ENCODE measurements around a stretch of chr1.

DNA sequence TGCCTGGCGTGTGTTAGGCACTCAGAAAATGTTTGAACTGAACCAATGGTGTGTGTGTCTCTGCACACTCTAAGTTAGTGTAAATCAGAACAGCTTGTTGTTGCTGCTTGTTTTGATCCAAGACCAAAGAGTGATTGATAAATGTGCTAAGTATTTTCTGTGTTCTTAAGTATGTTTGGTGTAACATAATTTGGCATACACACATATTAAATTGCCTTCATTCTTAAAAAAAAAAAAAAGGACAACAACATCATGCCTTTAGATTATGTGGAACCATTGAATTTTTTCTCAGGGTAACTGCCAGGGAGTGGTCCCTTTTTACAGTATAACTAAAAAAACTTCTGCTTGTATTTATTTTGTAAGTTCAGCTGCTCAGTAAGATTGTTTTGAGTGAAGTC lies 8.6 kb downstream of the CD55 start:
- PRO-cap = no peak

DNA sequence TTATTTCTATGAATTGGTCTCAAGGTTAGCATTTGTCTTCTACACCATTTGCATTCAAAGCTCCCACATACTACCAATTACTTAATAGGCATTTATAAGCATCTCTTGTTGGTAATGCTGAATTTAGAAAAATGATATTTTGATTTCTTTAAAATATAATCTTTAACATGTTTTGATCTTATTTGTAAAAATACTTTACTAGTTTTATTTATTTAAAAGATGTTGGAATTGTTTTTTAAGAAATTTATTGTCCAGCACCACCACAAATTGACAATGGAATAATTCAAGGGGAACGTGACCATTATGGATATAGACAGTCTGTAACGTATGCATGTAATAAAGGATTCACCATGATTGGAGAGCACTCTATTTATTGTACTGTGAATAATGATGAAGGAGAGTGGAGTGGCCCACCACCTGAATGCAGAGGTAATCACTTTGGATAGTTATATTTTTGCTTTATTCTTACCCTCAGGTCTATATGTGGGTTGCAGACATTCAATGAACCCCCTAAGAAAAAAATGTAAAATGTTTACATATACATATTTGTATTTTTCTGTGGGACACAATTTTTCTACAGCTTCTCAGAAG lies 9.5 kb downstream of the CD55 start:
- PRO-cap = no peak

DNA sequence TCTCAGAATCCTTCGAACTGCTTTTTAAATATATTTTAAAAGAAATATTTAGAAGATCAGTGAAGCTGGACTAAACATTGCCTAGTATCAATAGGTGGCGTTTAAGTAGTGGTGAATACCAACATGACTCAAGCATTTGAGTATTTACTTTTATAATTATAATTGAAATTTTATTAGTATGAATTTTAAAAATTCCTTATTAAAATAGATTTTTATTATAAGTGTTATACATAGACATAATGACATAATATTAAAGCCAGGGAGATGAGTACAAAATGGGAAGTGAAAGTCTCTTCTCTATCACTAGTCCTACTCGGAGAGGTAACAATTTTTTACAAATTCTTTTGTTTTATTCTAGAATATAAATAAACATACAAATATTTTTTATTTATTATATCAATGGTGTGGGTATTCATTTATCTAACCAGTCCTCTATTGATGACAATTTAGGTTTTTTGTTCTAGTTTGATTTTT lies 10.4 kb downstream of the CD55 start:
- PRO-cap = no peak

DNA sequence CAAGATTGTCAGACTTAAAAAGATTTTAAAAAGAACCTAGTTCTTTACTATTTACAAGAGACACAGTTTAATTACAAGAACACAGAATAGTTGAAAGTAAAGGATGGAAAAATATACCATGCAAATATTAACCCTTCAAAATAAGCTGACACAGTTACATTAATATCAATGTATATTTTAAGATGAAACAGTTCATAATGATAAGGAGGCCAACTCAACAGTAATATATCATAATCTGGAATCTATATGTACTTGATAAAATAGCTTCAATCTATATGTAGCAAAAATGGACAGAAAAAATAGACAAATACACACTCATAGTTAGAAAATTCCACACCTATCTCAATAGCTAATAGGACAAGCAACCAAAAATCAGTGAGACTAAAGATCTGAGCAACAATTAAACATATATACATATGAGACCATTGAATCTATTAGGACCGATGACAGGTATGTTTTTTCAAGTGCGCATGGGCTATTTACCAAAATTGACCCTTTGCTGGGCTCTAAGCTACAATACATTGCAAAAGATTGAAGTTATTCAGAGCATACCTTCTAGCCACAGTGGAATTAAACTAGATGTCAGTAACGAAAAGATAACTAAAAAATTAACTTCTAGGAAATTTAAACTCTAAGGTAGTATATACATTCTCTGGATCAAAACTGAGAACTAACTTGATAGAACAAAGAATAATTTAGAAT lies 13.5 kb downstream of the CD55 start:
- PRO-cap = no peak

GRCh38 chr1:207345879-207346649 lies 24.6 kb downstream of the CD55 start:
- PRO-cap = no peak

- PRO-cap = no peak
Measured at GRCh38 chr1:207809832-207810722, 58.2 kb downstream of the CD46 start.

- PRO-cap = unidirectional peak, minus-strand start at chr1:207812540; unidirectional peak, minus-strand start at chr1:207812820
Measured at GRCh38 chr1:207811849-207812865, 60.3 kb downstream of the CD46 start.

- PRO-cap = no peak
Measured at GRCh38 chr1:207821584-207822111, 69.8 kb downstream of the CD46 start.

DNA sequence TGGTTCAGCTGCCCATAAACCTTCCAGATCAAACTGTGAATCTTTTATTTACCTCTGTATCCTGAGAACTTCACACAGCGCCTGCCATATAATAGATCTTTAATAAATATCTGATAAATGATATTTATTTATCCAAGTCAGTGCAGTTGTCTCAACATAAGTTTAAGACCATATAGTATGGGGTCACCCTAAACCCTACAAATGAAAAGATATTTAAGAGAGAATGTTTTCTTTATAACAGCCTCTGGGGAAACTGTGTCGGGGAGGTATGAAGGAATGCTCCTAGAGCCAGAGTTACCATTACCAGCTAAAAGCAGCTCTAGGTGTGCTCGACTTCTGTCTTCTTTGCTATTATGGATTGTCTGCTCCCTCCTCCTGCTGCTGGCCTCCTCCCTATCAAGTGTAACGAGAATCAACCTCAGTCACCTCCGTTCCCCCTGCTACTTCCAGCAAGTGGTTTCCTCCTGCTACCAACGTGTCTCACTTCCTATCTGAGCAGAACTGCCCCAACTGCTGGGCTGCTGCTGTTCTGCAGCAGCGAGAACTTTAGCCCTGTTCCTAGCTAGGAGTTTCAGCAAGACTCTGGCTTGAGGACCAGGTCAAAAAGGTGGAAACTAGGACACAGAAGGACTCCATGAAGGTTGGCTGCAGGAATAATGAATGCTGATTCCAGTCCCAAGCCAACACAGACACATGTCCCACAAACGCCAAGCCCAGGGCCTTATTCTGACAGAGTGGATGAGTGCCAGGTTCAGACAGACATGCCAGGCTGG lies 47.1 kb downstream of the CD34 start:
- PRO-cap = no peak

DNA sequence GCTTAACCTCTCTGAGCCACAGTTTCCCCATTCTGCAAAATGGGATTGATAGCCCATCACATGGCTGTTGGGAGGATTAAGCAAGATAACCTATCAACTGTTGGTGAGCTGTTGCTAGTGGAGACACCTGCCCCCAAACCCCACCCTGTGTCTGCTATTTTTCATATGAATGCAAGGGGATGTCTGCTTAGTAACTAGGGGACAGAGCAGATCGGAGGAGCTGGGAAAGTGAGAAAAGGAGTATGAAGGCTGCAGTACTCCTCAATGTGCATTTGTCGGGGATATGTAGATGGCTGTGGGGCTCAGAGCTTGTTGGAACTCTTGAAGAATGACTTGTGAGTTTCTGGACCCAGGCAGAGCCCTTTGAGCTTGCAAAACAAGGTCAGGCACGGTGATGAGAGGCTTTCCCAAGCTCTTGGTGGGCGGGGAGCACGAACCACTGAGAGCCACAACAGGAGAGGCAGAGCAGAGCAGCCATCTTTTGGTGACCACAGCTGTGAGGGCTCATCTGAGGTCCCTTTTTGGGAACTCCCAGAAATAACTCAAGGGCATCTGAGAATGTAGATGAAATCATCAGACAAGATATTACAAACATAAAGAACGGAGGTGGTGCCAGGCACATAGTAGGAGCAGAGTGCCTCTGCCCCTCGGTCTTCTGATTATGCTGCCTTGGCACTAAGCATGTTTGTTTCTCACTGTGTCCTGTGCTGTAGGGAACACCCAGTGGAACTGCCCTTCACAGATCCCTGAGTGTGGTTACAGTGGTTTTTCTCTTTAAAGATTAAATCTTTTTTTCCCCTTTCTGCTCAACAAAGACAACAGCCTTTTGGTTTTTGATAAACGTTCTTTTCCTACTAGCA lies 37.9 kb downstream of the CD34 start:
- PRO-cap = no peak

DNA sequence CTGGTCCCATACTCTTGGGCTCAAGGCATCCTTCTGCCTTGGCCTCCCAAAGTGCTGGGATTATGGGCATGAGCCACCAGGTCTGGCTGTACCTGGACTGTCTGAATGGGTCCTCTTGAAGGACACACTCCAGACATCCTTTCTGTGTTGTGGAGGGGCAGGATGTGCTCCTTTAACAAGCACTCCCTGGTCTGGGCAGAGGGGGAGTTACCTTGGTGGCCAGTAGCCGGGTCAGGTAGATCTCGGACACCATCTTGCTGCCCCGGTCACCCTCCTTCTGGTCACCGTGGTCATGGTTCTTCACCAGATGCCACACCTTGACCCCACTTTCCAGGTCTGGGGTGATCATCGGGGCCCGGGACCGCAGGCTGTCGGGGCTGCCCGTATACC lies 122.2 kb upstream of the CD34 start:
- PRO-cap = no peak

DNA sequence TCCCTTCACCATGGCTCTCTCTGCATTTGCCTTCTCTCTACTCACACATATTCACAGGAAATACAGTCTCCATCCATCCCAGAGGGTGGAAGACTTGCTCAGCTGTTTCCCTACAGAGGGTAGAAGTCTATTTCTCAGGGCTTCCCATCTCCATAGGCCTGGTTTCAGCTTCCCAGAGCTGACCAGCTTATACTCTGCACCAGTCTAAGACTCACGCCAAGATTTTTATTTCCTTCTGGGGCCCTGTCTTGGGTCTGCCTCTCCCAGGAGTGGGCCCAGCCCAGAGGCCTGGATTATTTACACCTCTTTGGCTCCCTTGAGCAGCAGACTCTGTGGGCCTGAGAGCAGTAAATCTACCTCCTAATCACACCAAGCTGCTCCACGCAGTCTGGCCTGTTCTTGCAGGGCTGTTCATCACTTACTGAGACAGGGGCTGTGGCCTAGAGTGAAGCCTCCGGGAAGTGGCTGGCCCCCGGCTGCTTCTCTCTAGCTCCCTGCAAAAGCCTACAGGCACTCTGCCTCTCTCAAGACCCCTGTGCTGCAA lies 102.4 kb downstream of the PLXNA2 start:
- PRO-cap = no peak

- PRO-cap = no peak
Measured at GRCh38 chr1:208158201-208158730, 85.9 kb downstream of the PLXNA2 start.

DNA sequence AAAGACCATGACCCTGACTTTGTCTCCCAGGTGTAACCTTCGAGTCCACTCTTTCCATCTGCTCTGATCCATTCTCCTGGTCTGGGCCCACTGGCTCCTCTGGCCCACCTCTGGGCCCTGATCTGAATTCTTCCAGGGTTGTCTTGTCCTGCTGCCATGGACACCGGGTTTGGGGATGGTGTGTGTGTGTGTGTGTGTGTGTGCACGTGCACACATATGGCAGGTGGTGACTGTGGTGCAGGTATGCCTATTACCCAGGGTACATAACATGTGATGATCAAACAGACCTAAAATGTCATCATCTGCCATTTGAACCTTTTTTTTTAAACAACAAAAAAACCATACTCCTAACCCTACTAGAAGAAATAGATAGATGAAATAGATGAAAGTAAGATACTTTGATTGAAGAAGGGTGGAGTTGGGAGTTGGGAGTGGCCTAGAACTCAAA lies 52.0 kb downstream of the PLXNA2 start:
- PRO-cap = no peak

GRCh38 chr1:208203878-208204090 lies 40.4 kb downstream of the PLXNA2 start:
- PRO-cap = no peak

DNA sequence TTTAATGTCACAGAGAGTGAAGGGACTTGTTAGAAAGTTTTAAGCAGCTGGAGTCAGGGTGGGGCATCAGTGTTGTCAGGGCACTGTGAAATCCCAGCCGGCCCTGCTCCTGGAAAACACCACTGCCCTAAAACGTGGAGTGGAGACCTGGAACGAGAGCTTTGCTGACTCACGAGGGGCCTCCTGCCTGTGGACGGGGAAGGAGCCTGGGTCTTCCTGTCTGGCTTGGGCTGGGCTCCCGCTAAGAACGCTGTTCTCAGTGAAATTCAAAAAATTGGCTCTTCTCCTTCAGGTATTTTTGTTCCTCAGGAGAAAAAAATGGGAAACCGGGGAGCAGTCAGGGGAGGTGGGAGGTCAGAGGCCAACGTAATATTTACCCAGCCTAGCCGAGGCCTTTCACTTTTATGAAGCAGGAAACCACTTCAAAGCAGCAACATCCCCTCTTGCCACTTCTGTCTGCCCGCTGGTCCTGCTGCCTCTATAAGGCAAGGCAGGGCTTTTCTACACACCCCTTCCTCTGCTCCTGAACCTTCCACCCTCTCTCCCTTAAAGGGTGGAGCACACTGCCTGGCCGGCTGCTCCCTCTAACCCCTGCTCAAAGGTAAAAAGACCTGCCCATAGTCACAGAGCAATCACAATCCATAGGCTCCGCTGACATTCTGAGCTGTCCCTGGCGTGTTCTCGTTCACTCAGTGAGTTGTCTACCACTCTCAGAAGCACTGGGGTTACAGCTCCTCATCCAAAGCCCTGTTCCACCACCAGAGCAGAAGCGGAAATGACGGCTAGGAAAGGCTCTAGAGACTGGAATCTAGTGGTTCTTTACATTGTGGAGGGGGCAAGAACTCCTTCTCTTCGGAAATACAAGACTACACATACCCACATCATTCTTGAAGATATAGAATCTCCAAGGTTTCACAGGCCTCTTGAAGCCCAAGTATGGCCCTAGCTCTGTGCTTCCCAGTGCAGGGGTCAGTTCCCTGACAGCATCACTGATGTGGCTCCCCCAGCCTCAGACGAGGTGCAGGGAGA lies 7.9 kb downstream of the PLXNA2 start:
- PRO-cap = bidirectional peak, plus-strand start at position 631 of the sequence, minus-strand start at position 454 of the sequence

- PRO-cap = bidirectional peak, plus-strand start at chr1:208240097, minus-strand start at chr1:208239738
Measured at GRCh38 chr1:208239441-208240487, 4.4 kb downstream of the PLXNA2 start.

DNA sequence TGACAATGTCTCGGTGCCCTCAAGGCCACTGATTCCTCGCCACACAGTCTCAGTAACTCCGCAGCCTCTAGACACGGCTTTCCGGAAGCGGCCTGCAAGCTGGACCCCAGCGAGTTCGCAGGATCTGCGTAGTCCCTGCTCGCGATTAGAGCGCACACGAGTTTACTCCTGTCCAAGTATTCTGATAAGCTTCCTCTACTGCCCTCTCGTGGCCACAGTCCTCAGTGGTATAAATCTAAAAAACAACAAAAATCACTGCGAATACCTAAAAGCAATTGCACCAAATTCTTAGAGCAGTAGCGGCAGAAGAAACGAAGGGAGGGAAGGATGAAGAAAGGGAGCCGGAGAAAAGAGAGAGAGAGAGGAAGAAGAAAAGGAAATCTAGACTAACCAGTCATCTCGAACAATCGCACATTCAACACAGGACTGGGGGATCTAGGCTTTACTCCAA lies 1.1 kb upstream of the PLXNA2 start:
- PRO-cap = unidirectional peak, minus-strand start at position 69 of the sequence; unidirectional peak, minus-strand start at position 147 of the sequence

DNA sequence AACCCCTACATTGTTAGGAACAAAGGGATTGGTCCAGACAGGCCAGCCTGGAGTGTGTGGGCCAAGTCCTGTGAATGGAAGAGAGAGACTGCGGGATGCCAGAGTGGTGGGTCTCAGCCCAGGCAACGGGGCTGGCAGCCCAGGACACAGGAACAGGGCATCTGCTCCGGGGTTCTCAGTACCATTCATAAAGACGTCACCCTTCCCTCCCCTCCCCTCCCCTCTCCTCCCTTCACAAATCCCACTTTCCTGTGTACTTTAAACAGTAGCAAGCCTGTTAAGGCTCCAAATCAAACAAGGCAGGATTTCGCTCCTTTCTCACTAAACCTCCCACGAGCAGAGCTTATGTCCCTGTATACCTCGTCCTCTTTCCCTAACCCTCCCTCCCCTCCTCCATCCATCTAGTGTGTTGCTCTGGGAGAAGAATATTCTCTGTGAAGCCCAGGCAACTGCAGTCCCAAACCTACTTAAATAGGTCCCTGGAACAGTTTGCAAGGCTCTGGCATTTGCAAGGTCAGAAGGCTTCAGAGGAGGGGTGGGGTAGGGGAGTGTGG lies 4.2 kb upstream of the PLXNA2 start:
- PRO-cap = no peak

DNA sequence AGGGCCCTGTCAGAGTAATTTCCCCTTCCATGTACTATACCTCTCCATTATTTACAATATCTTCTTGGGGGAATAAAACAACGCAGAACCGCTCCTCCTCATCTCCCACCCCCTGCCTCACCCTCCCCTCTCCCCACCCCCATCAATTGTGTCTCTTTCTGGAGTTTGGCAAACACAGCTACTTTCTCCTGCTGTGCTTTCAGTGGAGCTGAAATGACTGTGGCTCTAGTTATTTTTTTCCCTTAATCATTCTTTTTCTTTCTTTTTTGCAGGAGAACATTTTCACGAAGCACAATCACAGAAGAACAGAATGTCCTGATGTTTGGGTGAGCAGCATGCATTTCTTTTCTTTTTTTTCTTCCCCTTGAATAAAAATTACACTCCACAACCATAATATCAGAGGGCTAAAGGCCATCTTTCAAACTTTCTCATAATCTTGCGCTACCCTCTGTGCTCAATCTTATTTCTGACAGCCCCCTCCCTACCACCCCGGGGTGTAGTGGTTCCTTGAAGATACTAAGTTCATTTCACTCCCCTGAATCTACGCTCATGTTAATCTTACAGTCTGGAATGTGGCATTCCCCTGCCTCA lies 8.8 kb upstream of the PLXNA2 start:
- PRO-cap = no peak

Measured in left colon (tissue), 1 donor.